ENCODE measurements around a stretch of chr13.

GRCh38 chr13:99205735-99206422 is 5.2 kb downstream of the UBAC2 start:
- PRO-cap, 10 experiments: peak in 1 of 10 experiments; most common plus-strand start chr13:99206078 (in 1)

DNA sequence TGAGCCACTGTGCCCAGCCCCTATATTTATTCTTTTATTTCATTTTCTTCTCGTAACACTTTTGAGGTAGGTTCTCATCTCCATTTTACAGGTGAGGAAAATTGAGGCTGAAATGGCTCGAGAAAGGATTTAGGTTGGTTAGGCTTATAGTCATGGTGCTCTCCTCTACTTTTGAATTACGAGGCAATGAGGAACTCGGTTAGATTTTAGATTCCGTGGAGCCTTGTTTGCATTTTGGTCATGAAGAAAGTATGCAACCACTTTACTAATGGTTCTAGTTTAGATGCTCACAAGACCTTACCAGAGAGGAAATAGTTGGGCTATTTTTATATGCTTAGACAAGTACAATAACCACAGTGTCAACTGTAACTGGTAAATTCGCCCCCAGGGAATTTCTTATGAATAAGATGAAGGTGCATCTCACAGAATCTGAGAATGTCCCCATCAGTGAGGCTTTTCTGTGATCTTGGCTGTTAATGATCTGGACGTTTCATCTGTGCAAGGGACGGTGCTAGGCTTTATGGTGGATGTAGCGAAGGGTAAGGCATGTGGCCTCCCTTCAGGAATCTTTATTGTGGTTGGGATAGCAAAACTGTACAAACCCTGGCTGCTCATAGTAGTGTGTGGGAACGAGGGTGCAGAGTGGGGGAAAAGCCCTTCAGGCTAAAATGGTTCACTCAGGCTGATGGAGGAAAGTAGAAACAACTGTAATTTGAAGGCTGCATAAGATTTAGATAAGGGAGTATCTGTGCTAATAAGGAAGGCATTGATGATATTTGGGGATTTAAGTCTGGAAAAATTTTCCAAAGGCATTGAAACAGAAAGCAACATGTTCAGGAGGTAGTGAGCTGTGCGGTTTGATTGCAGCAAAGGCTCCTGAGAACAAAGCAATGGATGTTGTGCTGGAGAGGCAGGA is 28.2 kb downstream of the UBAC2 start:
- PRO-cap, 10 experiments: no peak in any of the 10 experiments

- PRO-cap, 10 experiments: no peak in any of the 10 experiments
Observed at GRCh38 chr13:99273234-99273795, 15.1 kb upstream of the GPR18 start.

GRCh38 chr13:99274832-99275463 is 16.8 kb upstream of the GPR18 start:
- PRO-cap, 10 experiments: no peak in any of the 10 experiments

DNA sequence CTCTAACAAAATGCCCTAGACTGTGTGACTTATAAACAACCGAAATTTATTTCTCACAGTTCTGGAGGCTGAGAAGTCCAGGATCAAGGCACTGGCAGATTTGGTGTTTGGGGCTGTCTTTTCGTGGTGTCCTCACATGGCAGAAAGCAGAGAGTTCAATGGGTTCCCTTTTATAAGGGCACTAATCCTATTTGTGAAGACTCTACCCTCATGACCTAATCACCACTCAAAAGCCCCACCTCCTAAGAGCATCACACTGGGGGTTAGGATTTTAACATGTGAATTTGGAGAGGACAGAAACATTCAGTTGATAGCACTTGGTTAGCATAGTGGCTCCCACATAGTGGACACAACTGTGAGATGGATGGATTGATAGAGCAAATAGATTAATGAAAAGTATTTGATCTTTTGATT is 21.5 kb upstream of the GPR18 start:
- PRO-cap, 10 experiments: no peak in any of the 10 experiments

DNA sequence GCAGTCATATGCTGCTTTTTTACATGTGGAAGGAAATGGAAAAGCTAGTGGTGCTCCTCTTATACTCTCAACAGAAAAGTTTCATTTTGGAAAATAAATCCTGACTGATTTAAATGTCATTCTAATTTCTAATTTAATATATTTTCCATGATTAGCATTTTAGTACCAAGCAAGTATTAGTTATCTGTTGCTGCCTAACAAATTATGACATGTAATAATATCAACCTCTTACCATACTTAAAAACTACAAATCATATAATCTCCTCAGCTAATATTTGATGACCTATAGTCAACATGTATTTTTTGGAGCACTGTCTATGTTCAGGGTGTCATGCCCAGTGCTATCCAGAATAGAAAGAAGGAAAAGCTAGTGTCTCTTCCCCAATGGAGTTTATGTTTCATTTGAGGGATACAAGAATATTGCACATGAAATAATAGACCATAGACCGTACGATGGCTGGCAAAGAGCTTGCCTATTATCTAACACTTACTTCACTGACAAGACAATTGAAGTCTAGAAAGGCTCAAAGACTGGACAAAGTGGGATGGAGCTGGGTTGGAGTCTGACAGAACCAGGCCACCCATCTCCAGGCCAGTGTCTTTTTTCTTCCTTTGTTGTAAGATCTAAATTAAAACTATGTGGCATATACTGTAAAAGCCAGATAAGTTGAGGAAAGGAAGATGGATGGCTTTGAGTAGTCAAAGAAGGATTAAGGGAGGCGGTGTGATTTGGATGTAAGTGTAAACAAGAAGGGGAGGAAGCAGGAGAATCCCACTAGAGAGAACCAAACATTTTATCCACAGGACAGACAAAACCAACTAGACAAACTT is 18.4 kb downstream of the GPR183 start:
- PRO-cap, 10 experiments: no peak in any of the 10 experiments

GRCh38 chr13:99320607-99320967 is 13.4 kb upstream of the GPR183 start:
- PRO-cap, 10 experiments: peak in 4 of 10 experiments; most common minus-strand start chr13:99320873 (in 4)

DNA sequence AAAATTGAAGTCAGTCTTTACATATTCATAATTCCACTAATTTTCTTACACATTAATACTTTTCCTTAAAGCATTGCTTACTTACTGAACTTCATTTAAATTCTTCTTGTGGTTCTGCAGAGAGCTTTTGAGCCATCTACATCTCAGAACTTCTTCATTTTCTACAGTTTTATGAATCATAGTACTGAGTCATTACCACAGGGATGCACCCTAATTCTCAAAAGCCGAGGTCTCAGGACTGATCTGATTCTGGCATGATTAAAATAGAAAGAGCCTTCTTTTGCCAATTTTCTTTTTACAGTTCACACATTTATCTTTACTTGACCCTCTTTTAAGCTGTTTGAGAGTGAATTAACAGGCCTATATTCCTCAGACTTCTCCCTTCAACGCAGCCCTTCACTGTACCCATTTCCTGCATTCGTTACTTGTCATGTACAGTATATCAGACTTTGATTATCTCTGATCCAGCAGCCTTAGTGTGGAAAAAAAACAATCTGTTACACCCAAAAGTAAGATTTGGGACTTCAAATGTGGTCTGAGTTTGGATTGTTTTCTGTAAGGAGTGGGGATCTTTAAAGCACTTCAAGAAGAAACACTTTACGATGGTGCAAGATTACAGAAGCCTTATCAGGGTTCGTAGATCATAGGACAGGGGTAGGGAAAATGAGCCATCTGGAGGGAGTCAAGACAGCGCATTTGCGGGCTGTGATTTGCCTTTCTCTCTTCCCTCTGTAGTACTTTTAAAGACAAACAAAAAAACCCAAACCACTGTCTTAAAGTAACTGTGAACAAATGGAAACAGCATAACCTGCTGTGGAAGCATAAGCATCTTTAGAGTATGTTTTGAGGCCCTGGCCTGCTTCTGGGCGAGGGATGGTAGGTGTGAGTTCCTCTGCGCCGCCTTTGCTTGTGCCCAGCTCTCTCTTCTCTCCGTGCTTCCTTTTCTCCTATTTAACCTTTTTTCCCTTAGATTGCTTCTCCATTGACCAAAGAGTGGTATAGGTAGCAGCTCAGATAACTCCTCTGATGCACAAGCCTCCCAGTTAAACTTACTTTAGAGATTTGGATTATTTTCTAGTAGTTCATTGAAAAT is 15.3 kb upstream of the GPR183 start:
- PRO-cap, 10 experiments: no peak in any of the 10 experiments

DNA sequence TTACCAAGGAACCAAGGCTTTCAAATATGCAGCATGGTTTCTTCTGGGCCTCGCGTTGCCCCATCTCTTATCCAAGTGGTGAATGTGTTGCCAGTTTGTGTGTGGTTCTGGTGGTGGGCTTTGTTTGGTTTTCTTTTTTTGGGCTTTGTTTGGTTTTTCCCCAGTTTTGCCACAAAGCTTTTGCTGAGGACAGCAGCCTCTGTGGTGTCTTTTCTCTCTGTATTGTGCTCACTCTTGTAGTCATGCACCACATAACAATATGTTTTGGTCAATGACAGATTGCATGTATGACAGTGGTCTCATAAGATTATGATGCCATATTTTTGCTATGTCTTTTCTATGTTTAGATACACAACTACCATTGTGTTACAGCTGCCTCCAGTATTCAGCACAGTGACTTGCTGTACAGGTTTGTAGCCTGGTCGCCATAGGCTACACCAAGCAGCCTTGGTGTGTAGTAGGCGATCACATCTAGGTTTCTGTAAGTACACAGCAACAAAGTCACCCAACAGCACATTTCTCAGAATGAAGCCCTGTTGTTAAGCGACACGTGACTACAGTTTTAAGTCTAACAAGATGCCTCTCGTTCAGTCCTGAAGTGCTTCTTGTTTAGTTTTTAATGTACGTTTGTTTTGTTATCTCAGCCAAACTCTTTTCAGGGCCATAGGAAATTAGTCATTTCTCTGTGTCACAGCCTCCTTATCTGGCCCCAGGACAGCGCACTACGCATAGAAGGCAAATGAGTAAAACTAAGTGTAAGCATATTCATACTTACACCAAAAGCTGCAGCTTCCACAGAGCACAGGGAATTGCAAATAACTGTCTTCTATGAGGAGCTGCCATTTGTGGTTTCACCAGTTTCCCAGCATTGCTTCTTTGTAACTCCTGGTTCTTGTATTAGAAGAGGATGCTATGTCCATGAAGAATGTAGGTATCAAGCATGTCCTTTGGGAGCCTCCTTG is 49.9 kb upstream of the GPR183 start:
- PRO-cap, 10 experiments: no peak in any of the 10 experiments

- PRO-cap, 10 experiments: peak in 10 of 10 experiments; most common plus-strand start chr13:99499085 (in 6); most common minus-strand start chr13:99498586 (in 8)
Observed at GRCh38 chr13:99498198-99499166, 2.8 kb upstream of the TM9SF2 start.

- PRO-cap, 10 experiments: no peak in any of the 10 experiments
Observed at GRCh38 chr13:99506428-99507130, 5.3 kb downstream of the TM9SF2 start.

GRCh38 chr13:99523982-99524354 is 22.7 kb downstream of the TM9SF2 start:
- PRO-cap, 10 experiments: no peak in any of the 10 experiments

- PRO-cap, 10 experiments: no peak in any of the 10 experiments
Observed at GRCh38 chr13:99656777-99657508, 50.5 kb downstream of the CLYBL start.

- PRO-cap, 10 experiments: no peak in any of the 10 experiments
Observed at GRCh38 chr13:99907849-99908607, 63.5 kb downstream of the ZIC5 start.

DNA sequence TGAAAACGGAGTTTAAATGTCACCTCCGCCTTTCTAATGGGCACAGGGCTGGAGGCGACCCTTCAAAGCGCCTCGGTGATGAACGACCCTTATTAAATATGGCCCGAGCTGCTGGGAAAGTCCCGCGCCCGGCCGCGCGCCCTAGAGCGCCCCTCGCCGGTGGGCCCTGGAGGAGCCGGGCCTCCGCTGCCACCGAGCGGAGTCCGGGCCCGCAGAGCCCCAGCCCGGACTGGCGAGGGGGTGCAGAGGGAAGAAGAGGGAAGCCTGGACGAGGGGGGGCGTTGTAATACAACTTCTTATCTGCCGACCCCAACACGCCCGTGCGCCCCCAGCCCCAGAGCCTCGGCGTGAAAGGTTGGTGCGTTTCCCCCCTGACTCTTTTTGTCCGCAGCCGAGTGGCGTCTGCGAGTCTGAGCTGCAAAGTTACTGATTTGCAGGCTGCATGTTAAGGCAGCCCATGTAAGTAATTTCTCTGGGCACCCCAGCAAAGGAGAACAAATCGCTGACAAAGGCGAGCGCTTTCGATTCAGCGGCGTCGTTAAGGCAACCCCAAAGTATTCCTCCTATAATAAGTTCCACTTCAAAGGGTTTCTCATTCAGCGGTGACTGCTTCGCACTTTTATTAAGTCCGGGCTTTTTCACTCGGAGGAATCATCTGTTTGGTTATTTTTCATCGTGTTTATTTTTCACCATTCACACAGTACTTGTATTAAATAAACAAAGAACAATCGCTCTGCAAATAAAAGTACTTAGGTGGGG is 11.8 kb downstream of the ZIC5 start:
- PRO-cap, 10 experiments: no peak in any of the 10 experiments

DNA sequence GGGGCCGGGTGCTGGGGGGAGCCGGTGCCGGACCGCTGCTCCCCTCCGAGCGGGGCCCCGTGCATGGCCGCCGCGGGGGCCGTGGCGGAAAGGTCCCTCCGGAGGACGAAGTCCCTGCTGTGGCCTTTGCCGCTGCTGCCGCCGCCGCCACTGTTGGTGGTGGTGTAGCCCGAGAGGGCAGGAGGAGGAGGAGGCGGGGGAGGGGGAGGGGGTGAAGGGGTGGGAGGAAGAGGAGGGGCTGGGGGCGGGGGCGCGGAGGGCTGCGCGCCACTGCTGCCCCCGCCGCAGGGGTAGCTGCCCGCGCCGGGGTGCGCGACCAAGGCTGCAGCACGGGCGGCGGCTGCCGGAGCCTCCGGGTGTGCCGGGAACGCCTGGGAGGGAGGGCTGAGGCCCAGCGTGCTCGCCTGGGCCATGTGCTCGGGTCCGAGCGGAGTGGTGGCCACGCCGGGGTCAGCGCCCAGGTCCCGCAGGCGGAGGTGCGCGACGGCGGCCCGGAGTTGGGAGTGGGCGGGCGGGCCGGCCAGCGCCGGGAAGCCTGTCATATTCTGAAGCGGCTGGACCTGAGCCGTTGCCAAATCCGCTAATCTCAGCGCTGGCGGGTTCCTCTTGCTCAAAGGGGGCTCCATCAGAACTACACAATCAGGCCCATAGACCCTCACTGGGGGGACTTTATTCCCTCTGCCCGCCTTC is 444 bp downstream of the ZIC5 start:
- PRO-cap, 10 experiments: peak in 6 of 10 experiments; most common plus-strand start position 297 of the sequence (in 1); most common minus-strand start position 155 of the sequence (in 4)

DNA sequence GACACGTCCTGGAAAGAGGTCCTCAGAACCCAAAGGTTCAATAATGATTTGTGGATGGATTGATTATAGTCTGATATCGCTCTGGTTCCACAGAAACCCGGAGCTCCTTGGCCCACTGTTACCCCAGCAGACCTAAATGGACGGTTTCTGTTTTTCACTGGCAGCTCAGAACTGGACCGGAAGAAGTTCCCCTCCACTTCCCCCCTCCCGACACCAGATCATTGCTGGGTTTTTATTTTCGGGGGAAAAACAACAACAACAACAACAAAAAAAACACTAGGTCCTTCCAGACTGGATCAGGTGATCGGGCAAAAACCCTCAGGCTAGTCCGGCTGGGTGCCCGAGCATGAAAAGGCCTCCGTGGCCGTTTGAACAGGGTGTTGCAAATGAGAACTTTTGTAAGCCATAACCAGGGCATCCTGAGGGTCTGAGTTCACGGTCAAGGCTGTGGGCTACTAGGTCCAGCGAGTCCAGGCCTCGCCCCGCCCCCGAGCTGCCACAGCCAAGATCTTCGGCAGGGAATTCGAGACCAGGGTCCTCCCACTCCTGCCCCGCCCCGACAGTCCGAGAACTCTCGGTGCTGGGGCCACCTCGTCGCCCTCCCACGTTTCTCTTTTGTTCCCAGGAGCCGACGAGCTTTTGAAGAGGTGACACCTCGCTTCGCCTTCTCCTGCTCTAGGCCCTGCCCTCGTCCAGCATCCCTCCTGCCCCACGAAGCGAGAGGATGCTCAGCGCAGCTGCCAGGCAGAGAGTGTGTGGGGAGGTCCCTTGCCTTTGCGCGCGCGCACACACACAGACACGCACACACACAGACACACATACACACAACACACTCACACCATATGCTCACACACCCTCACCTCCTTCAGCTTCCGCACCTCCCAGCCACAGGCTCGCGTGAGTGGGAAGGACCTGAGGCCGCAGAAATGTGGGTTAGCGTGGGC is 8.7 kb downstream of the ZIC2 start:
- PRO-cap, 10 experiments: peak in 5 of 10 experiments; most common plus-strand start position 624 of the sequence (in 5); most common minus-strand start position 474 of the sequence (in 1)

- PRO-cap, 10 experiments: no peak in any of the 10 experiments
Observed at GRCh38 chr13:100326469-100326764, 237.5 kb downstream of the PCCA start.

DNA sequence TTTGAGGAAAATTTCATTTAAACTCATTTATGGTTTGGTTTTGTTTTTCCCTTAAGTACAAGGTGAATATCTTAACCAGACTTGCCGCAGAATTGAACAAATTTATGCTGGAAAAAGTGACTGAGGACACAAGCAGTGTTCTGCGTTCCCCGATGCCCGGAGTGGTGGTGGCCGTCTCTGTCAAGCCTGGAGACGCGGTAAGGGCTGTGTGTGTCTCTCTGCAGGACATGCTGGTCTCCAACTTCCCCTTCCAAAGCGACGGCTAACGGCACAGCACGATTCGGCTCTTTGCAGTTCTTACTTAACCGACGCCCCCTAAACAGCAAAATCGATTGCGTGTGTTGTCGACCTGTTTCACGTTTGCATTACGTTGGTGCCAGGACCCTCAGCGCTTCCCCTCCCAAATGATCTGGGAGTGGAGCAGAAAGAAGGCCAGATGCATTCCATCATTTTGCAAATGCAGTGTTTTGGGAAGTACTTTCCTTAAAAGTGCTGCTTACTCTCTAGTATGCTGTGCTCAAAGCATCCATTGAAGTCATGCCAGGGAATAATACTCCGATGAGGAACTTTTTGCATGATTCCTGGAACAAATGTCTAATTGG is 73.1 kb downstream of the GGACT start:
- PRO-cap, 10 experiments: no peak in any of the 10 experiments

- PRO-cap, 10 experiments: no peak in any of the 10 experiments
Observed at GRCh38 chr13:100521019-100522243, 67.2 kb downstream of the GGACT start.

Measured in Metastatic Breast Carcinoma in the Brain (tissue), 10 donors.